ENCODE measurements around the genes NAPSA and JOSD2.

DNA sequence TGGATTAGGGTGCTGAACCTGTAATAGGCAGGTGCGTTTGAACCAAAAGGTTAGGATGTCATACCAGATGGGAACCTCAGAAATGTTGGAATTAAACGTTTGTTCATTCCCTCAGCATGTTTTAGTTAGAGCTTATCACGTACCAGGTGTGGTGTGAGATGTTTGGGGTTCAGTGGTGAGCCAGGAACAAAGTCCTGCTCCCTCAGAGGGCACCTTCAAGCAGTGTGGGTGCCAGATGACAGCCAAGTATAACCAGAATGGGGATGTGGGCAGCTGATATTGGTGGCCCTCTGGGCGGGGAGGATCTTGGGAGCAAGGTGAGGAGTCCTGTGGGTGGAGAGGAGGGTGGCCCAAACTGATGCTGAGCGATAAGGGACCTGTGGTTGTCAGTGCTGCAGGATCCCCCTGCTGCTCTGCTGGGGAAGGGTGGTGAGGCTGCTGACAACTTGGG is 2.6 kb downstream of the RPS11 start:
- RRBS, 2 experiments: no CpG with 5 or more reads among the region's 5 CpGs

DNA sequence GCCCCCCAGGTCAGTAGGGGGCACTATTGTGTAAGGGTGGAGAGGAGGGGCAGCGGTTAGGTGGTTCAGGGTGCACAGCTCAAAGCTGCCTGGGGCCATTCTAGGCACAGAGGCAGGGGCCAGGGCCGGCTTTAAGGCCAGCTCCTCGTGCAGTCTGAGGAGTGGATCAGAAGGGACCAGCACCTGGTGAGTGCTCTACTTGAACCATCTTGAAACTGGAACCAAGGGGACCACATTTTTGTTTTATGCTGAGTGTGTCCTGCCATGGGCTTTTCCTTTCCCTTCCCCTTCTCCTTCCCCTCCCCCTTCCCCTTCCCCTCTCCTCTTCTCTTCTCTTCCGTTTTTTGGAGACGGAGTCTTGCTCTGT is 5.7 kb upstream of the FCGRT start:
- RRBS, 2 experiments: no CpG with 5 or more reads among the region's 5 CpGs

DNA sequence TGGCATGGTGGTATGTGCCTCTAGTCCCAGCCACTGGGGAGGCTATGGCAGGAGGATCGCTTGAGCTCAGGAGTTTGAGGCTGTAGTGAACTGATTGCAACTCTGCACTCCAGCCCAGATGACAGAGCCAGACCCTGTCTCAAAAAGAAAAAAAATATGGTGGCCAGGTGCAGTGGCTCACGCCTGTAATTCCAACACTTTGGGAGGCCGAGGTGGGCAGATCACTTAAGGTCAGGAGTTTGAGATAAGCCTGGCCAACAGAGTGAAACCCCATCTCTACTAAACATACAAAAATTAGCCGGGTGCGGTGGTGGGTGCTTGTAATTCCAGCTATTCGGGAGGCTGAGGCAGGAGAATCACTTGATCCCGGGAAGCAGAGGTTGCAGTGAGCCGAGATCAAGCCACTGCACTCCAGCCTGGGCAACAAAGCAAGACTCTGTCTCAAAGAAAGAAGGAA is 4.6 kb downstream of the FCGRT start:
- RRBS, 2 experiments: no CpG with 5 or more reads among the region's 8 CpGs

- RRBS, 2 experiments: 84 to 91% methylated on average over 5 to 8 of the region's 48 CpGs
These were observed 3.6 kb downstream of the PRR12 start for GRCh38 chr19:49594444-49595188.

- RRBS, 2 experiments: 75 to 100% methylated on average over 3 to 5 of the region's 39 CpGs
These were observed 10.4 kb downstream of the PRR12 start for GRCh38 chr19:49601105-49602060.

DNA sequence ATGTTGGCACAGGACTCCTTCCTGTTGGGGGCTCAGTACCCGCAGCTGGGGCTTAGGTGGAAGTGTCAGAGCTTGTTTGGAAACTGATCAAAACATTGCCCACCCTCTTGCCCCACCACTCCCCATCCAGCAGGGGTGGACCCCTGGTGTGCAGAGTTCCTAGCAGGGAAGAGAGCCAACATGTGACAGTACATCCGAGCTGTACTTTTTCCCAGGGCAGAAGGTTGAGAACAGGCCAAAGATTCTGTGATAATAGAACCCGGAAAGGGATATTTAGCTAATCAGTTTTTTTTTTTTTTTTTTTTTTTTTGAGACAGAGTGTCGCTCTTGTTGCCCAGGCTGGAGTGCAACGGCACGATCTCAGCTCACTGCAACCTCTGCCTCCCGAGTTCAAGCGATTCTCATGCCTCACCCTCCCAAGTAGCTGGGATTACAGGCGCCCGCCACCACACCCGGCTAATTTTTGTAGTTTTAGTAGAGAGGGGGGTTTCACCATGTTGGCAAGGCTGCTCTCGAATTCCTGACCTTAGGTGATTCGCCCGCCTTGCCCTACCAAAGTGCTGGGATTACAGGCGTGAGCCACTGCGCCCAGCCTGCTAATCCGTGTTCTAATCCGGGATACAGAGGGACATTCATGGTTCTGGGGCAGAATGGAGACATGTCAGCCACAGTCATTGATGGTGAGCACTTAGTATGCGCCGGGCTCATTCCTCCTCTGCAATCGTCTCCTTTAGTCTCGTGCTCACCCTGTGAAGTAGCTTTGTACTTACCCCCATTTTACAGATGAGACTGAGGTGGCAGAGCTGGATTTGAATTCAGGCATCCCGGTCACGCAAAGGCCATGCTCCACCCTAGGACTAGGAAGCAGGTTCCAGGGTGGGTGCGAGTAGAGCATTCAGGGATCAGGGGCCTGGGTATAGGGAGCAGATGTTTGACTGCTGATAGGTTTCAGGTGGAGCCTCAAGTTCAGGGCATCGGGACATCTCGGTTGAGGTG is 8.4 kb downstream of the RRAS start:
- RRBS, 2 experiments: 93 to 95% methylated on average over 3 of the region's 27 CpGs

DNA sequence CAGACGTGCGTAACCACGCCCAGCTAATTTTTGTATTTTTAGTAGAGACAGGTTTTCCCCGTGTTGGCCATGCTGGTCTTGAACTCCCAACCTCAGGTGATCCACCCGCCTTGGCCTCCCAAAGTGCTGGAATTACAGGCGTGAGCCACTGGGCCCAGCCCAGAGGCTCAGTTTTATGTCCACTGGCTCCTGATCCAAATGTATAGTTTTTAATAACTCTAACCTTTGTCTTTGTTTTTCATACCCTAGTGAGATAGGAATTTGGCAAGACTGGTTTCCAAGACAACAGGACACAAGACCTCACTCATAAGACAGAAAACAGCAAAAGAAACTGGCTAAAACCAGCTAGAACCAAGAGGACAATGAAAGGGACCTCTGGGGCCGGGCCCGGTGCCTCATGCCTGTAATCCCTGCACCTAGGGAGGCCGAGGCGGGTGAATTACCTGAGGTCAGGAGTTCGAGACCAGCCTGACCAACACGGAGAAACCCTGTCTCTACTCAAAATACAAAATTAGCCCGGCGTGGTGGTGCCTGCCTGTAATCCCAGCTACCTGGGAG is 27.6 kb downstream of the CPT1C start:
- RRBS, 2 experiments: no CpG with 5 or more reads among the region's 14 CpGs

DNA sequence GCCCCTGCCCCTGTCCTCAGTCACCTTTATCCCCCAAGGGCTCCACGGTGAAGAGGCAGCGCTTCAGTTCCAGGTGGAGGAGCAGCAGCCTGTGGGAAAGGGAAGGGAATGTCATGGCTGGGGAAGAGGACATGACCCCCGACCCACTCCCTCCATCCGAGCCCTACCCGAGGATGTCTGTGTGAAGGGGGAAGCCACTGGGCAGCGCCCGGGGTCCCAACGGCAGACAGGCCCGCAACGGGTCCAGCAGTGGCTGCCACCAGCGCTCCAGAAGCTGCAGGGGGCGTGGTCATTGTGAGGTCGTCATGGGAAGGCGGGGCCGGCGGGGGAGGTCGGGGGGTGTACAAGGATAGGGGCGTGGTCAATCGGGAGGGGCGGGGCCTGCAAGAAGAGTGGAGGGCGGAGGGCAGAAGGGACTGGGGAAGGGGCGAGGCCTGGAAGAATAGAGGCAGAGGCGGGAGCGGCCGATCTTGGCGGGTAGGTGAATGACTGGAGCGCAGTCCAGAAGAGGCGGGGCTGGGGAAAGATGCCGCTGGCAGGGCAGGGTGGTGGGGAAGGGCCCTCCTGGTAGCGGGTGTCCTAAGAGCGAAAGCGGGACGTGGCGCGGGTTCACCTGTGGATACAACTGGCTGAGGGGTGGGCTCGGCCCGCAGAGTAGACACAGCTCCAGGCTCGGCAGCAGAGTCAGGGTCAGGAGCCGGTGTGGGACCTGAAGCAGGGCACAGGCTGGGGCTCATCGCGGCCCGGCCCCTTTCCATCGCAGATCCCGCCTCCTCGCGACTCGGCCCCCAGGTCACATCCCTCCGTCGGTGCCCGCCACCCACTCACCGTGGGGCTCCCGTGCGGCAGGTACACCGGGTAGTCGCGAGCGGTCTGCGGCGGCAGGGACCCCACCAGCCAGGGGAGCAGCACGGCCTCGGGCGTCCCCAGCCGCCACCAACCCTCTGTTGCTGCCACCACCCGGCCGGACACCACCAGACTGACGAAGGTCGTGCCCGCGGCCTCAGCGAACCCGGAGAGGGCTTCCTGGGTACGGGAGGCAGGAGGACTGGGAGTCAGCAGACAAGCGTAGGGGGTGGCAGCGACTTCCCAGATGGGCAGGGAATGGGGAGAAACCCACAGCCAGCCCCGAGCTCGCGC is 4.2 kb downstream of the FUZ start:
- RRBS, 2 experiments: 92 to 95% methylated on average over 10 to 21 of the region's 77 CpGs

GRCh38 chr19:49852480-49852918 is 14.9 kb downstream of the PNKP start:
- RRBS, 2 experiments: no CpG with 5 or more reads among the region's 13 CpGs

- RRBS, 2 experiments: no CpG with 5 or more reads among the region's 18 CpGs
These were observed 10.2 kb downstream of the PNKP start for GRCh38 chr19:49857110-49857649.

- RRBS, 2 experiments: no CpG with 5 or more reads among the region's 14 CpGs
These were observed 5.7 kb upstream of the IZUMO2 start for GRCh38 chr19:50168697-50169321.

- RRBS, 2 experiments: no CpG with 5 or more reads among the region's 4 CpGs
These were observed 24.4 kb downstream of the KCNC3 start for GRCh38 chr19:50304644-50305409.

GRCh38 chr19:50347091-50347578 is 18.0 kb upstream of the KCNC3 start:
- RRBS, 2 experiments: no CpG with 5 or more reads among the region's 8 CpGs

- RRBS, 2 experiments: no CpG with 5 or more reads among the region's 11 CpGs
These were observed at the start of gene NAPSA for GRCh38 chr19:50365312-50366324. TSS of gene NAPSA (minus strand) at chr19:50365639.

GRCh38 chr19:50431540-50432639 is 802 bp upstream of the MYBPC2 start:
- RRBS, 2 experiments: 1 to 2% methylated on average over 21 of the region's 74 CpGs

DNA sequence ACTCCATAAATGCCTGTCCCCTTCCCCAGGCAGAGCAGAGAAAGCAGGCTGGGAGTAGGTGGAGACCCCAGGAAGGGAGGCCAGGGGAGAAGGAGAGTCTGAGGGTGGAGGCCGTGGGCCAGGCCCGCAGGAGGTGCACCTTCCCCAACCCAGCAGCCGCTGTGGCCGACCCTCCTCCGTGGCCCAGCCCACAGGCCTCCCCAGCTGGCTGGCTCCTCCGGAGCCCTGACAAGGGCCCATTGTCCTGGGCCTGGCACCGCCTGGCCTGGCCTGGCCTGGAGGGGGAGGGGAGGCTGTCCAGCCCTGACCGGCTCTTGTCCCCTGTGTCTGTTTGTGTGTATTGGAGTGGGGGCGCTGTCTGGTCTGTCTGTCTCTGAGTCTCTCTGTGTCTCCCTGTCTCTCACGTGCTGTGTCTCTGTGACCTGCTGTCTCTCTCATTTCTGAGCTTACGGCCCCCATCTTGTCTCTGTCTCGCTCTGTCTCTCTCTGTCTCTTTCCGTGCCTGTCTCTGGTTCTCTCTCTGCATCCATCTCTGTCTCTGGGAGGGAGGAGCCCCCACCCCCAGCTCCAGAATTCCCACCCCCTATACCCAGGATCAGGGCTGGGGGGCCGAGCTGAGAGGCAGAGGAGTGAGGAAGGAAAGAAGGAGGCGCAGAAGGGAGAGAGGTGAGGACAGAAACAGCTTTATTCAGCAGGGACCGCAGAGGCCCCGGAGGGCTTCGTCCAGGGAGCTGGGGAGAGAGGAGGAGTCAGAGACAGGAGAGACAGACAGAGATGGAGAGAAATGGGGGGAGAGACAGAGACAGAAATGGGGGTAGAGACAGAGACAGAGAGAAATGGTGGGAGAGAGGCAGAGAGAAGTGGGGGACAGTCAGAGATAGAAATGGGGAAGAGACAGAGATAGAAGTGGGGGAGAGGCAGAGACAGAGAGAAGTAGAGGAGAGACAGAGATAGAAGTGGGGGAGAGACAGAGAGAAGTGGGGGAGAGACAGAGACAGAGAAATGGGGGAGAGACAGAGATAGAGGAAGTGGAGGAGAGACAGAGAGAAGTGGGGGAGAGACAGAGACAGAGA is 14.0 kb downstream of the JOSD2 start:
- RRBS, 2 experiments: 19 to 59% methylated on average over 2 of the region's 18 CpGs

DNA sequence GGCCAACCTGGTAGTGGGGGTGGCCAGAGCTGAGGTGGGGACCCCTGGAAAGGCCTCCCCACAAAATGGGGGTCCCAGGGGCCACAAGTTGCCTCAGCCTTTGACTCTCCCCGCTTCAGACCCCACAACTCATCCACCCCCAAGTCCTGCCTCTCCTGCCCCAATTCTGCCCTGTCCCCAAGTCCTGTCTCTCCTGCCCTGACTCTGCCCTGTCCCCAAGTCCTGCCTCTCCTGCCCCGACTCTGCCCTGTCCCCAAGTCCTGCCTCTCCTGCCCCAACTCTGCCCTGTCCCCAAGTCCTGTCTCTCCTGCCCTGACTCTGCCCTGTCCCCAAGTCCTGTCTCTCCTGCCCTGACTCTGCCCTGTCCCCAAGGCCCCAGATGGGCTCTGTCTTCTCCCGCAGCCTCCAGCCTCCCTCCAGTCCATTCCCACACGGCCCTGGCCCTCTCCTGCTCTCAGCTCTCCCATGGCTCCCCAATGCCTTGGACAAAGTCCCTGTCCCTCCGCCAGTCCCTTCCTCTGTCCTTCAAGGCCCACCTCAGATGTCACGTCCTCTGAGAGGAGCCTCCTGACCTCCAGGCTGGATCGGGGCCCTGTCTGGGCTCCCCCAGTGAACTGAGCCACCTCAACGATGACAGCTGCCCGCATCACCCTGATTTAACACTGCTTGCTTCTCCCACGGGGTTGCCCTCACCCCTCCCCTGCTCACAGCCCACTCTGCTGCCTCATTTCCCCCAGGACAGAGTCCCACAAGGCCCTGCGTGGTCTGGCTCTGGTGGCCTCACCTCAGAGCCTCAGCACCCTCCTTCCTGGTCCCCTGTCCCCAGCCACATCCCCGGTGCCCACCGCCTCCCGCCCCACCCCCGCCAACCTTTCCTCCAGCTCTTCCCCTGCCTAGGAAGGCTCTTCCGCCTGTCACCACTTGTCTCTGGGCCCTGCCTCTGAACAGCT is 3.0 kb downstream of the JOSD2 start:
- RRBS, 2 experiments: no CpG with 5 or more reads among the region's 16 CpGs

DNA sequence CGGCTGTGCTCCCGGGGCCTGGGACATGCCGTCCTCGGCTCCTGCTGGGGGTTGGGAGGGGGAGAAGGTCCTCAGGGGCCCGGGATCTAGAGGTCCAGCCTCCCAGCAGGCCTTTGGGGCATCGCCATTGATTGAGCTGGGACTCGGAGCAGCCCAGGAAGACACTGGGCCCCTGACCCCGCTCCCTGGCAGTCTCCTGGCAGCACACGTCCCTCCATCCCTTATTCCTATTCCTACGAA is 666 bp downstream of the JOSD2 start:
- RRBS, 2 experiments: 28 to 87% methylated on average over 4 of the region's 10 CpGs

DNA sequence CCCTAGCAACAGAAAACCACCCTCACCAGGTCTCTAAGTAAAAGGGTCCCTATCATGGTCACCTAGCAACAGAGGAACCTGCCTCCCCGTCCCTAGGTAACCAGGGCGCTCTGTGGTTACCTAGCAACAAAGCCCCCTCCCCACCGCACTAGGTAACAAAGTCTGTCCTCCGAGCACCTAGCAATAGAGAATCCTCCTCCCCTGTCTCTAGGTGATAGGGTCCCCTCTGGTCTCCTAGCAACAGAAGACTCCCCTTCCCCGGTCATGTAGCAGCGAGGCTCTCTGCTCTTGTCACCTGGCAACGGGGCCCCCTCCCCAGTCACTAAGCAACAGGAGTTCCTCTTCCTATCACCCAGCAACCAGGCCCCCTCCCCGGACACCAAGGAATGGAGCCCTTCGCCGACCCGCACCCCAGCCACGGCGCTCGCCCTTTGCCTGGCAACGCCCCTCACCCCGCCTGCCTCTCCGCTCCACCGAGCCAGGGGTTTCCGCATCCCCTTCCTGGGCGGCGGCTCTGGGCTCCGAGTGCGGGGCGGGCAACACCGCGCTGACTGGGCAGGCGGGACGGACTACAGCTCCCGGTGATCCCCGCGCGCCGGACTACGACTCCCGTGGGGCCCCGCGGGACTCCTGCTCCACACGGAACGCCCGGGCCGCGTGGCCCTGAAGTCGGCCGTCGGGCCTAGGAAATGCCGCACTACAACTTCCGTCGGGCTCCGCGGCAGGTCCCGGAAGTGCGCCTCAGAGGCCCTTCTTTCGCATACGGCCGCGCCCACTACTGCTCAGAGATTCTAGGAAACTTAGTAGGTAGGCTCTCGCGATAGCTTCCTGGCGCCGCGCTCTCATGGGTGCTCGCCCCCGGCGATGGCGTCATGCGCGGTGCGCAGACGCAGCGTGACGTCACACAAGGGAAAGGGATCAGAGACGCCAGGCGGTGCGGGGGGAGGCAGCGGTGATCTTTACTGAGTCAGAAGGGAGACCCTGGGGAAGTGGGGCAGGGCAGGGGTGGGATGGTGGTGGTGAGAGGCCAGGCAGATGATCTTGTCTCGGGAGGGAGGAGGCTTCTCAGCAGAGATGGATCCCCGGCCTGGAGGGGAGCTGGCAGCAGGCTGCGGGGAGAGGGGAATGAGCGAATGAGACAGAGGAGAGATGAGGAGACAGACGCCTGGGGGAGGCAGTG is at the start of gene JOSD2:
JOSD2 (minus strand) TSS at position 527 of the 1,180 bp plus-strand sequence.
- RRBS, 2 experiments: under 1 to 1% methylated on average over 18 to 21 of the region's 80 CpGs

GRCh38 chr19:50555865-50556489 is 12.3 kb downstream of the LRRC4B start:
- RRBS, 2 experiments: no CpG with 5 or more reads among the region's 20 CpGs

Data from NT2/D1 (cell line).